ENCODE measurements around a stretch of chr10.

DNA sequence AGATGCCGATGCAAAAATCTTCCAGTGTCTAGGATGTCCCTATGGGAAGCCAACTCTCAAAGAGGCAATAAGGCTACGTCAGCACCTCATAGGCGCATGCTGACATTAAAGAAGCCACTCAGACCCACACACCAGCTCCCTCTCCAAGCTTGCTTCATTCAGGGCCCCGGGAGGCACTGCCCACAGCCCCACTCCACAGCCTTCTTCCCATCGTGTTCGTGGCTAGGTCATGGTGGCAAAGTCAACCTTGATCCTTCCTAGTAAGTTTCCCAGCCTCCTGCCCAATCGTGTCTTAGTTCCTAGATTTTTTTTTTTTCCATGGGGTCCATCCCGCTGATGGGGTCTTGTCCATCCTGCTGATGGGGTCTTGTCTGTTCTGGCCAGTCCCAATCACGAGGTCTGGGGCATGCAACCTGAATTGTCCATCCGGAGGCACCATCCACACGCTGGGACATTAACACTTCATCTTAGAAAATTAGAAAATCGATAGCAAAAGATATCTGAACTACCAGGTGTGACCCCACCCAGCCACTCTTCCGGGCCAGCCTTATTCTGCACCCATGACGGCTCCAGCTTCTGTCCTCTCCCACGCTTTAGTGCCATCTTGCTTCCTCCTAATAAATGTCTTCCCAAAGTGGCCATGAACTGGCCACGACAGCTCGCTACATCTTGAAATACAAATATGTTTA lies 60.8 kb downstream of the SFMBT2 start:
- PRO-cap, 2 experiments = no peak in any of the 2 experiments

GRCh38 chr10:7471612-7472399 lies 61.0 kb upstream of the SFMBT2 start:
- PRO-cap, 2 experiments = no peak in any of the 2 experiments

- PRO-cap, 2 experiments = no peak in any of the 2 experiments
Observed at GRCh38 chr10:8049993-8050289, 4.5 kb upstream of the GATA3 start.

DNA sequence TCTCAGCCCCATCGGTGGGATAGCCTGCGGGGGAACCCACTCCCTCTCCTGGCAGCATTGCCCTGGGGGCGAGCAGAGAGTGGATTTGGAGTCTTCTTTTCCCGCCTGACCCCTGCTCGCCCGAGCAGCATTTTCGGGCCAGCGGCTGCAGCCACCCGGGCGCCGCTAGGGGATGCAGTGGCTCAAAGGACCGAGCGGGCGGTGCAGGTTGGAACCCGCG lies 1.3 kb upstream of the GATA3 start:
- PRO-cap, 2 experiments = no peak in any of the 2 experiments

GRCh38 chr10:8063906-8064348 lies 9.4 kb downstream of the GATA3 start:
- PRO-cap, 2 experiments = no peak in any of the 2 experiments

DNA sequence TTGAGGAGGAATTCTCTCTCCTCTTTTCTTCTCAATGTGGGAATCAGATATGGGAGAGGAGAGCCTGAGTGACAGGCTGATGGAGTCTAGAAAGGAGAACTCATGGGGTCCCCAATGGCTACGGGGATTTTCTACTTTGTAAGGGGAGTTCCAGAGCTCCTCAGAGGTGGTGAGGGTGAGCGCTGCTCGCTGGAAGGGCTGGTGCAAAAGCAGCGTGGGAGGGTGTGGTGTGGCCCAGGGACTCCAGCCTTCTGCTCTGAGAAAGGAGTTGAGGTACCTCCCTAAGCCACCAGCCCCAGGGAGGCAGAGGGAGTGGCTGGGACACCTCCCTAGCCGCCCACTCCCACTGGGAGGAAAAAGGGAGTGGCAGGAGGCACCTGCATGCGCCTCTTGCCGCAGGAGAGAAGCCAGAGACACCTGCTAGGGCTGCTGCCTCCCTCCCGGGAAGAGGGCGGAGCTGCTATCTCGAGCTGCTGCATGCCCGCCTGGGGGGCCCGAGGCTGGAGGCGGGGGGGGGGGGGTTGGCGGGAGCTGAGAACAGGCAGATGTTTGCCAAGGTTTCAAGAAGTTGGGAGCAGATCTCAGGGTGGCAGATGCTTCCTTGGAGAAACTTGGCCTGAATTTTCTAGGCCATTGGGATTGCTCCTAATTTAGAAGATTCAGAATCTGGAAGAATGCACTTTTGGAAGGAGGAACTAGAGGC lies 48.6 kb downstream of the GATA3 start:
- PRO-cap, 2 experiments = no peak in any of the 2 experiments

GRCh38 chr10:8453543-8453906 lies 399.0 kb downstream of the GATA3 start:
- PRO-cap, 2 experiments = no peak in any of the 2 experiments

- PRO-cap, 2 experiments = no peak in any of the 2 experiments
Observed at GRCh38 chr10:9018421-9019216, 964.1 kb downstream of the GATA3 start.

- PRO-cap, 2 experiments = no peak in any of the 2 experiments
Observed at GRCh38 chr10:10829516-10830040, 188.1 kb upstream of the CELF2 start.

GRCh38 chr10:10845045-10845605 lies 172.5 kb upstream of the CELF2 start:
- PRO-cap, 2 experiments = peak in 2 of 2 experiments; most common plus-strand start chr10:10845340 (in 2)

- PRO-cap, 2 experiments = no peak in any of the 2 experiments
Observed at GRCh38 chr10:11045696-11046488, 28.2 kb downstream of the CELF2 start.

DNA sequence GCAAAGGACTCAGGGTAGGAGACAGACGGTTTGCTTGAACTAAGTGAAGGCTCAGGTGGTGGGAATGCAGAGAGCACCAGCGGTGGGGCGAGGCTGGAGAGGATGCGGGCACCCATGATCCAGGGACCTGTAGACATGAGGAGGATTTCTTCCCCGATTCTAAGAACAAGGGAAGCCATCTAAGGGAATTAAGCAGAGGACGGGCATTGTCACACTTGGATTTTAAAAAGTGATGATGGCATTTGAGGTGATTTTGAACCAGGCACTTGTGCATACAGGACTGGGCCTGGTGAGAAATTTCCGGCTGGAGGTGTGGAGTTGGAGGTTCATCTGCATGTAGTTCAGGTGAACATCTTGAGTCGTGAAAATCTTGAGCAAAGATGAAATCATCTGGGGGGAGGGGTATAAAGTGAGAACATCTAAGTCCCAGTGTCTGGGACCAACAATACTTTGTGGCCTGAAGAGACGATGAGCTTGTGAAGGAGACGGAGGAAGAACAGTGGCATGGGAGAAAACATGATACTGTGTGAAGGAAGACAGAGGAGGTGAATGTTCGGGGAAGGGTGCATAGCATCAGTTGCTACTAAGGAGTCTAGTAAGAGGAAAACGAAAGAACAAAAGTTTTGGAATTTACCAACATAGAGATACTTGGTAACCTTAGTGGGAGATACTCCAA lies 52.7 kb downstream of the CELF2 start:
- PRO-cap, 2 experiments = no peak in any of the 2 experiments

DNA sequence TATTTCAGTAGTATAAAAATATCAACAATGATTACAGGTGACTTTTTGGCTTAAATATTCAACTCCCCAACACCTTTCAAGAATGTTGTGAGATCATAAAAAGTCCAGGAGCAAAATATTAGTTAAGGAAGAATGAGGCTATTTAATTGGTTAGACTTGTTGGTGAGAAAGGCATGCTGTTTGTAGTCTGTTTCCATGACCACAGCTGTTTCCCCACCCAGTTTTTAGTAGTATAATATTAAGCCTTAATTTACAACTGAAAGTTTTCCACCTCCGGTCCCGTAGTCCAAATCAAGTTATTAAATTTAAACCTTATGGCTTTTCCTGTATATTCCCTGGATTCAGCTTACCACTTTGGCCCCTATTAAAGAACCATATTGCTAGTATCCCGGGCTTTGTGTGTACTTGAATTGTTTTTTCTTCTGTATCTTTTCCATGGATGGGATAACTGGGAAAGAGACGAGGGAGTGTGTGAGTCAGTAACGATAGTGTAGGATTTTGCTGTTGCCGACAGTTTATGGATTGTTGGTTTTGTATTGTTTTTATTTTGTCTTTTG lies 133.3 kb downstream of the CELF2 start:
- PRO-cap, 2 experiments = no peak in any of the 2 experiments

DNA sequence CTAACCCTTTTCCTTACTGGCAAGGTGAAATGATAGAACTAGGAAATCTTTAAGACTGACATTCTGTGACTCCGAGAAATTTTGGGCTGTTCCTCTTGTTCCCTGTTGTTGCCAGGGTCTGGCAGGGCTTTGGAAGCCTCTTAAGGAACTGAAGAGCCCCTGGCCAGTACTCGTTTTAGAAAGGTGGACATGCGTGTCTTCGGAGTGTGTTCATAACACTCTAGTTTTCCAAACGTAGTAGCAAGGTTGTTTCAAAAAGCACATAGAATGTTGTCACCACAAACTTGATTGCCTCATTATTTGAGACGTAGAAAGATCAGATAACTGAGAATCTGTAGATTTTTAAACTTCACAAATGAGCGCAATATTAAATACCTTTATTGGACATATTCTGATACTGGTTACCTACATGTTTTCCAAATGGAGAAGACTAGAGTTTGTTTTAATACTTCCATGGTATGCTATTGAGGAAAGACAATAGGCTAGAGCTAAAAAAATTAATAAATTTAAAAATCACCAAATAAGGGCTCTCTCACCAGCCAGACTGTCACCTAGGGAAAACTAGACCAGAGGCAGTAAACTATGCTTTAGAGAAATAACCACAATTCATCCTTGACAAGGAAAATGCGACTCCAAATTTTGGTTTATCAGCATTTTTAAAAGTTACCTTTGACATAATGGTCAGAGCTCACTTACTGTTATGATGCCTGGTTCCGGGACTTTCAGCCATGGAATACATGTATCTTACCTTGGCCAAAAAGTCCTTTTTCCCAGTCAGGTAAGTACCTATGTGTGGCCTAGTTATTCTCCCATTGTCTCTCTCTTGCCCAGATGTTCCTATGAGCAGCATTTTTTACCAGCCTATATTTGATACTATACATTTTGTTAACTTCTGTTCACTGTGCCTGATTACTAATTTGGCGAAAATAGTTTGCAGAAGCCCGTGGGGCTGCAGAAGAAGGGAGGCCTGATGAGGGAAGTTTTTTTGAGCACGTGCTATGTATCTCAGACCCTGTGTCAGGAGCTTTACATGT lies 149.4 kb downstream of the CELF2 start:
- PRO-cap, 2 experiments = no peak in any of the 2 experiments

GRCh38 chr10:11168935-11169630 lies 151.4 kb downstream of the CELF2 start:
- PRO-cap, 2 experiments = no peak in any of the 2 experiments

DNA sequence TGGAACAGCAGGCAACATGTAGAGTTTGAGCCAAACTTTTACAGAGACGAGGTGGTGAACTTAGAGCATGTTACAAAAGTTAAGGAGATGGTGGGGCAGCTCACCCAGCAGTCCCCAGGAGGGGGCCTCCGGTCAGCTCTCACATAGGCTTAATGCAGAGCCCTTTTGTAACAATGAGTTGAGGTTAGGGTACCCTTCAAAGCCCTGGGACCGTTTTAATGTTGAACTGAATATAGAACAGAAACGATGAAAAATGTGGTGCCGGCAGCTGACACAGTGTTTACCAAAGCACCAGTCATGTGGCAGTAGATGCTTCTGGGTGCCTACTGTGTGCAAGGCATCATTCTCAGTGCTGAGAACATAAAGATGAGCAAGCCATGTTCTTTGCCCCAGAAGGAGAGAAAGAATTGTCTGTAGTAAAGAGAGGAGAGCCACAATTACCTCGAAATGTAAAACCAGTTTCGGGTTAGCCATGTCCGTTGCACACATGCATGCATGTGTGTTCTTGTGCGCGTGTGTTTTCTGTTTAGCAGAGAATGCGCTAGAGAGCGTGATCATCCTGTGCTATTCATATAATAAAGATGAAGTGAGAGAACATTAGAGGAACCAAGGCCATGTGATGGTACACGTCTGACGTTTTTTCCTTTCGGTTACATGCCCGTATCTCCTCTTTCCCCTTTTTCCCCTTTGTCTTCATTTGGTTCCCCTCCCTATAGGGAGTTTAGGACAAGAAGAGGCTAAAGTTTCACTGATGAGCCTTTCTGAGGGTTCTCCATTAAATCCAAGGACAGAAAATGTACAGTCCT lies 158.0 kb downstream of the CELF2 start:
- PRO-cap, 2 experiments = no peak in any of the 2 experiments

DNA sequence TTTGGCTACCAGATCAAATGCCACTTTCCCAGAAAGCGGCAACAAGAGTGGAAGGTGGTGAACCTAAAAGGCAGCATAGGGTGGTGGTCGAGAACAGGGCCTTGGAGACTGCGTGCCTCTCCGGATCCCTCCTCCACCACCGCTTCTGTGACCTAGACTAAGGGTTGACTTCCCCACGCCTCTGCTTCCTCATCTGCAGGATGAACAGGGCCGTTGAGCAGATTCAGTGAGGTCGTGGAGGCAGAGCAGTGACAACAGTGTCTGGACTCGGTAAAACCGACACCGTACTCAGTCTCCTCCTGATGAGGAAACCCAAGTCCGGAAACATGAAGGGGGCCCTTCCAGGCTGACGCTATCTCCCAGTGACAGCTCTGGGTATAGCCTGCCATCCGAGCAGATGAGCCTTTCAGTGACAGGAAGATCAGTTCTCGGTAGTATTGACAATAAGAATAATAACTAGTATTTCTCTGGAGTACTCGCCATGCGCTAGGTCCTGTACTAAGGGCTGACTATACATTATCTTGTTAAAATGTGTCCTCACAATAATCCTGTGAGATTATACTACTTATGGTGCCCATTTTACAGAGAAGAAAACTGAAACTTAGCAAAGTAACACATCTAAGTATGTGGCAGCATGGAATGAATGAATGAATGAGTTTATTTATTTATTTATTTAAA lies 162.7 kb downstream of the CELF2 start:
- PRO-cap, 2 experiments = no peak in any of the 2 experiments

- PRO-cap, 2 experiments = no peak in any of the 2 experiments
Observed at GRCh38 chr10:11193687-11194083, 176.0 kb downstream of the CELF2 start.

DNA sequence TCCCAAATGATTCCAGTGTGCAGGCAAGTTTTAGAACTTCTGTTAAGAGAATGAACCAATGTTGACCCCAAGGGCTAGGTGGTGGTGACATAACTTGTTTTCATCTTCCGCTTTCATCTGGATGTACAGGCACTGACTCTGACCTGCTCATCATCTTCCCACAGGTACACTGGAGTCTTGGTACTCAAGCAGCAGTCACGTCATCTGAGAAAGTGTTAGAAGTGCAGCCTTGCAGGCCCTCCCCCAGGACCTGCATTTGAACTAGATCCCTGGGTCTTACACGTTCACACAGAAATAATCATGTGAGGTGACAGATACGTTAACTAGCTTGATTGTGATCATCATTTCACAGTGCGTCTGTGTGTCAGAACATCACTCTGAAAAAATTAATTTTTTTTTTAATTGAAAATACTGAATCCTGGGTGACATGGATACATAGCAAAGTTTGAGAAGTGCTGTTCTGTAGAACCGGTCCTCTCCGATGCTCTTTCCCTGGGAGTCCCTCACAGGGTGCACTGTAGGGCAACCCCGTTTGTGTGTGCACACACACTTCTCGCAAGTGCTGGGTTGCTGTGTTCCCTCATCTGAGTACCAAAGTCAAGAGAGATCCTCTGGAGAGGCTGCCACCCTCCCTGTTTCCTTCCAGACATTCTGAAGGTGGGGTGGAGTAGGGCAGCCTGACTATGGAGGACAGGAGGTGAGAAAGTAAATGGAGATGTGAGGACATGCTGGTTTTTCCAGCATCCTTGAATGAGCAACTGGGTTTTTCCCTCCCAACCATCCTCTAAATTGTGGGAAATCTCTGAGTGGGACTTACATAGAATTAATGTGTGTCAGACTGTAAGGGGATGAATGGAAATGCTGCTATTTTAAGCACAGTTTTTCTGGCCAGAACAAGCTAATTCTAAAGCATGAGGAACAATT lies 212.5 kb downstream of the CELF2 start:
- PRO-cap, 2 experiments = no peak in any of the 2 experiments

GRCh38 chr10:11232981-11233459 lies 215.3 kb downstream of the CELF2 start:
- PRO-cap, 2 experiments = no peak in any of the 2 experiments

All from Metastatic Liver Carcinoma in the Adrenal Gland (tissue), 2 donors.